Neuron (in vitro differentiated cells): ENCODE results near the genes SCGB1D2 and TUT1.

- PRO-cap, result no peak
These were observed 4.7 kb downstream of the FTH1 start for GRCh38 chr11:61962882-61963002.

- PRO-cap, result no peak
These were observed 2.5 kb downstream of the FTH1 start for GRCh38 chr11:61964617-61965701.

DNA sequence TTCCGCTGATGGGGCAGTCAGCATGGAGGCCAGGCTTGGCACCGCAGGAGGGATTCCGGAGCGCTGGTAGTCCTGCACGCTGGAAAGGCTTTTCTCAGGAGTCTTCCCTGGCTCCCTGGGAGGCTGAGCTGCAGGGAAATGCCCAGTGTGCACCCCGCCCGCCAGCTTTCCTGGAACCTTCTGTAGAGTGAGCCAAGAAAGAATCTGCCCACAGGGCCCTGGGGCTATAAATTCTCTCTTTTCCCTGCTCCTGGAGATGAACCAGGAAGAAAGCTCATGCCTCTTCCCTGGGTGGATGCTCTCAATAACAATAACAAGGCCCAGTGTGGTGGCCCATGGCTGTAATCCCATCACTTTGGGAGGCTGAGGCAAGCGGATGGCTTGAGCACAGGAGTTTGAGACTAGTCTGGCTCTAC, 46.2 kb upstream of the FTH1 start:
- PRO-cap, result no peak

DNA sequence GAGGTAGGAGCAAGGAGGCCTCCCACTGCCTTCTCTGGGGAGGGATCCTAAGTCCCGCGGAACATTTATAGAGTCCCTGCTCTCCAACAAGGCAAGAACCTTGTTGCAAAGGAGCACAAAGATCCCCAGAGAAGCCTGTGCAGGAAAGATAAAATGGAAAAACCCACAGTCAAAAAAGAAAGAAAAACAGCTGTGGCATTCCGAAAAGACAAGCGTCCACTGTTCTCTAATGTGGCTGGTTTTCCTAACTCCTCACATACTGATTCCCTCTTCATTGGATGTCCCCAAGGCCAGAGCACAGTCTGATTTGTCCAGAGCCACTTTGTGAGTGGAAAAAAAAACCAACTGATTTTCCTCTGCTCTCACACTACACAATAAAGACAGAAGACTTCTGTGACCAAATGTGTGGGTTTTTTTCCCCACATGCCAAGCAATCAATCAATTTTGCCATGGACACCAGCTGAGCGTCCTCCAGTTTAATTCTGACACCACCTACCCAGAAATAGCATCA, 62.0 kb upstream of the INCENP start:
- PRO-cap, result no peak

DNA sequence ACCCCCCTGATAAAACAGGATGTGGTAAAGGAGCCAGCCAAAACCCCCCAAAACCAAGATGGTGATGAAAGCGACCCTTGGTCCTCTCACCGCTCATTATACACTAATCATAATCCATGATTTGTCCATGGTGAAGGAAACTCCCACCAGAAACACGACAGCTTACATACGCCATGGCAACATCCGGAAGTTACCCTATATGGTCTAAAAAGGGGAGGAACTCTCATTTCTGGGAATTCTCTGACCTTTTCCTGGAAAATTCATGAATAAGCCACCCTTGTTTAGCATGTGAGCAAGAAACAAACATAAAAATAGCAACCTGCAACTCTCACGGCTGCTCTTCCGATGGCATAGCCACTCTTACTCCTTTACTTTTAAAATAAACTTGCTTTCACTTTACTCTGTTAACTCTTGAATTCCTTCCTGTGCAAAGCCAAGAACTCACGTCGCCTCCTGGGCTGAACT, 18.7 kb upstream of the INCENP start:
- PRO-cap, result no peak

DNA sequence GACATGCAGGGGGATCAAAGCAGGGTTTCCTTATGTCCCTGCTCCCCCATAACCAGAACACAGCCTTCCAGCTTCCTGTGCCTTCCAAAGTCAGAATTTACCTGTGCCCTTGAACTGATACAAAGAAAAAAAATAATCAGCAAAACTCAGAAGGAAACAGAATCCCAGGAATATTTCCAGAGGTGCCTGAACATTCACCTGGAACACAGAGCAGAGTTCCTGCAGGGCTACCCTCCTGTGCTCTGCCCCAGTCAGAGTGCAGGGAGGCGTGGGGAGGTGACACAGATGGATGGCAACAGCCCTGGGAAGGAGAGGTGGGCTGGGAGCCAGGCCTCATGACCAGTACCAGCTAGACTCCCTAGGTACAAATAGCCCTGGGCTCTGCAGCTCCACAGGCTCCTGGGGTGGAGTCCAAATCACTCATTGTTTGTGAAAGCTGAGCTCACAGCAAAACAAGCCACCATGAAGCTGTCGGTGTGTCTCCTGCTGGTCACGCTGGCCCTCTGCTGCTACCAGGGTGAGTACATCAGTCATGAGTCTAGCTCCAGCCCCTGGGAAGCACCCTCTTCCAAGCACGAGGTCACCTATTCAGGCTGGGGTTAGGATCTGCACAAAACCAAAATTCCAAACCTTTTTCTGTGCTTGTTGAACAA, at the start of gene SCGB1D2:
SCGB1D2 (plus strand) TSS at position 394 of the 653 bp plus-strand sequence.
- PRO-cap, result no peak

DNA sequence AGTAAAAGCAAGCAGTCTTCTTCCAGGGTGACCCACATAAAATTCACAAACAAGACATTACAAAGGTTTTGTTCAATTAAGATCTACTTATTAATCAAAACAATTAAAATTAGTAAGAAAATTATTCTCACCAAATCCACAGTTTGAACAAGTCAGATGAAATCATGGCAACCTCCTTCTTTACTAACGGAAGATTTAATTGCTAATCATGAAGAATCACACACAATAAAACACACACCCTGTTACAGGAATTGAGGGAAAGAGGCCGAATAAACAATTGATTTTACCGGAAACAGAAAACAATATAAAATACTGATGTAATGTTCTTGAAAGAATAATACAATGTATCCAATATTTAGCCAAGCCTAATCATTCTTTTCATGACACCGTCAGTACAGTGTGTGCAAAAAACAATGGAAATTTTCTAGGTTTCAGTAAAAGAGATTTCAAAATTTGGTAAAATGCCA, 23.4 kb downstream of the ASRGL1 start:
- PRO-cap, result no peak

GRCh38 chr11:62446107-62446659, 27.4 kb downstream of the SCGB1A1 start:
- PRO-cap, result no peak

DNA sequence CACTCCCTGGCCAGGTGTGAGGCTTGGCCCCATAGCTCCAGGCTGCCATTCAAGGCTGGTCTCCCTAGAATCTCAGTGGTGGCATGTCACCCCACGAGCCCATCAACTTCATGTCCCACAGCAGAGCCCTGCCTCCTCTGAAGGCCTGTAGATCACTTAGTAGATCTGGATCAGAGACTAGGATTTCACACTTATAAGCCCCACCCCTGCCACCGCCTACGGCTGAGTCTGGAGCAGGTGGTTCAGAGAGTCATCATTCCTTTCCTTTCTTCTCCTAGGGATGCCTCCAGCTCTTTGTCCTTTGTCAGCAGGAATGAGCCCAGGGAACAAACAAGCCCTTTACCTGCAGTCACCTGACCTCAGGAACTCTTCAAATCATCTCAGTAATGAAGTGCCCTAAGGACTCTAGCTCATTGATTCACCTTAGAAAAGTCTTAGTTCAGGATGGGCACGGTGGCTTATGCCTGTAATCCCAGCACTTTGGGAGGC, 37.8 kb downstream of the SCGB1A1 start:
- PRO-cap, result no peak

DNA sequence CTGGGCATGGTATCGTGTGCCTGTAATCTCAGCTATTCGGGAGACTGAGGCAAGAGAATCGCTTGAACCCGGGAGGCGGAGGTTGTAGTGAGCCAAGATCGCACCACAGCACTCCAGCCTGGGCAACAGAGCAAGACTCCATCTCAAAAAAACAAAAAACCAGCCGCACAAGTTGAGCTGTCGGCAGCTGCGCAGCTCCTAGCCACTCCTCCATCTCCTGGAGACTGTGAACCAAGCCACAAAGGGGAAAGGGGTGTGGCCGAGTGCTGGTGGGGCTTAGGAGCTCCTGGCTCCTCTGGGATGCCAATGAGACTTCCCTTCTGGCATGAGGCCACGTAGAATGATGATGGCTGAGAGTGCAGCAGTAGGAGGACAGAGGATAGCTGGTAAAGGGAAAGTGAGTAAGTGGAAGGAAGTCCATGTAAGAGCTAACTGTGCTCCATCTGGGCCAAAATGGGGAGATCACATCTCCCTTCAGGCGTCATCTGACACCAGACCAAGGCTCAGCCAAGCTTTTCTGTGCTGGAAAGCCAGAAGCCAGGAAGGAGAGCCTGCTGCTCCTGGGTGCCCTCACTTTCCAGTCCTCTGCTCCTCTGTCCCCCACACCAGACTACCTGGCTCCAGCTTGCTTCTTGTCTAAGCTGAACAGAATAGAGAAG, 47.1 kb downstream of the AHNAK start:
- PRO-cap, result no peak

DNA sequence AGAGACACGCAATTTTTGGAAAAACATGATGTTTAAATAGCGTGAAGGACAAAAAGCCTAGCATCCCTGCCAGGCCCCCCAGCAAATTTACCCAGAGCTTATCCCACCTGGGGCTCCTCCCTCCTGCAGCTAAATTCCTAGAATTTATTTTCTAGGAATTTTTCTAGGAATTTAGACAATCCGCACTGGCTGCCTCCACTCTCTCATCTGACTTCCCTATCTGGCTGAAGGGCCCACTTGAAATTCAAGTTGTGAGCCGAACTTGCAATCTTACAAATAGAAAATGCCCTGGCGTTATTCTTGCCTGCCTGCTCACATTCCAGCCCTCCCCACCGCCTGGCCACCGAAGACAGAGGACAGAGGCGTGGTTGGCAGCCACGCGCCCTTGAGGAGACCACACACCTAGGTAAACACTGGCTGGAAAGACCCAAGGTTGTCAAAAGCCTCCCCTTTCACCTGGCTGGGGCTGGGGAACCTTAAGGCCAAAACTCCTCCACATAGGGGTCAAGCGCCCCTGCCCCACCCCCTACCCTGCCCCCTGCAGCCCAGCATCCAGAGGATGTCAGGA, 42.3 kb downstream of the AHNAK start:
- PRO-cap, result no peak

DNA sequence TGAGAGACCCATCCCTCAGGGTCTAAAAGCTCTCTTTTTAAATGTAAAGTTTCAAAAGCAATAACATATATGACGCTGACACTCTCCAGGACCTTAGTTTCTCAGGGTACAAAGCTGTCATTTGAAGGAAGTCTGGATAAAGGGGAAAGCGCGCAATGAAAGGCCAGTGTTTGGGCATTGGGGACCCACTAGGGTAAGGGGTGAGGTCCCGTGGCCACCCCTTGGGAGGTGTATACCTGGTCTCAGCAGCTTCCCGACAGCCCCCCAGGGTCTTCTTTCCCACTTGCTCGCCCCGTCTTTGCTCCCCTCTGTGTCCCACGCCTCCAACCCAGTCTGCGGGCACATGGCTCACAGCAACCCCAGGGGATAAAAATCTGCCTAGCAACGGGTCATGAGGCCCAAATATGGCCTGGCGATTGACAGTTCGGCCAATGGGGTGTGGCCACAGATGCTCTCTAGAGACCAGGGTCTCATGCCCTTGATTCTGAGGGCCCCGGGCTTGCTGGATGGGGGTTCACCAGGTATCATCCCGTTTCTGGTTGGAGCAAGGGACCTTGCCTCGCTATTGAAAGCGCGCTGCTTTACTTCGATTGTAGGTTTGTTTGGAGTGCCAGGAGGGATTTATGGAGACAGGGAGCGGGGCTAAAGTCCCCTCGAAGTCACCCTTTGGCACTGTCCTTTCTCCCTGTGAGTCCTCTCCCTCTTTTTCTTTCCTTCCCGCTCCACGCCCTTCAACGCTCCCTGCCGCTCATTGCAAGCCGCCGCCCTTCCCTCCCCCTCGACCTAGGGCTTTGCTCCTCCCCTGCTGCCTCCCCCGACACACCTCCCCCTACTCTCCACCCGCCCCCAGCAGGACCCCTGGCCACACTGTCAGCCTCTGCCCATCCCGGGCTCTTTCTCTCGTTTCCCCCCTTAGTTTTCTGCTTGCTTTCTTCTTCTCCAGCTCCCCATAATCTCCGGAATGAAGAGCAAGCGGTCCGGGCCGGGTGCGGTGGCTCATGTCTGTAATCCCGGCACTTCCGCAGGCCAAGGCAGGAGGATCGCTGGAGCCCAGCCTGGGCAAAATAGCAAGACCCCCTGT, 41.3 kb downstream of the AHNAK start:
- PRO-cap, result bidirectional peak, plus-strand start at position 481 of the sequence, minus-strand start at position 300 of the sequence; bidirectional peak, plus-strand start at position 950 of the sequence, minus-strand start at position 708 of the sequence

DNA sequence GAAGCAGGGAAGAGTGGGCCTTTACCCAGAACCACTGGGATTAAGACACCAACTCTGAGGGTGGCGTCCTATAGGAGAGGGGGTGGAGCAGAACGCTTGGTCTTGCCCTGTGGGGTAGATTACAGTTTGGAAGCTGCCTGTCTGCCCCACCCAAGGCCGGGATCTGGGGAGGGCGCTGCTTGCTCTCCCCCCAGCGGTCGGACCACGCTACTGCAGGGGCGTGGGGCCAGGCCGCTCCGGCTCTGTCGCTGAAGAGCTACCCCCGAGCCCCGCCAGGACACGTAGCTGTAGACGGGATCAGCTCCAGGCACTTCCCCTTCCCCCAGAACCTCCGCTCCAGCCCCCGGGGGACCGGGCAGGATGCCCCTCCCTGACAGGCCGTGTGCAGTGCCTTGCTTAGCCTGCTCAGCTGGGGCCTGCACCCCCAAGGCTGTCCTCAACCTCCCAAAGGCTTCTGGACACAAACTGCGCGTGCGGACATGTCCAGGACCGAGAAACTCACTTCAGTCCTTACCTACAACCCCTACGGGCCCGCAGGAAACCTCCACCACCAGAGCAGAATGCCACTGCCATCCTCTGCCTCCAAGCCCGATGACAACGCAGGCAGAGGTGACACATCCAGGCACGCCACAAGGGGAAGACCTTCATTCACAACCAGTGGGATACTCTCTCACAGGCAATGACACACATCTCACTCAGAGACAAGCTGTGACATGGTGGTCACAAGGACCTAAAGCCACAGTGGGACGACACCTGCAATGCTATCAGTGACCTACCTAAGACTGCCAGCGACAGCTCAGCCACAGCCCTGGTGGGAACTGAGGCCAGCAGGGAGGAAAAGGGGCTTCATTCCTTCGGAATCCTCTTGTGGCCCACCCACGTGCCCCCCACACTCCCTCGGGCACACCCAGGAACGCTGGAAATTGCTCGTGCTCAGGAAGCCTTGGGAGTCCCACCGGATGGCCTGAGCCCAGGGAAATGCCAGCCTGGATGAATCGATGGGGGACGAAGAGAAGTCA, 3.5 kb downstream of the AHNAK start:
- PRO-cap, result no peak

DNA sequence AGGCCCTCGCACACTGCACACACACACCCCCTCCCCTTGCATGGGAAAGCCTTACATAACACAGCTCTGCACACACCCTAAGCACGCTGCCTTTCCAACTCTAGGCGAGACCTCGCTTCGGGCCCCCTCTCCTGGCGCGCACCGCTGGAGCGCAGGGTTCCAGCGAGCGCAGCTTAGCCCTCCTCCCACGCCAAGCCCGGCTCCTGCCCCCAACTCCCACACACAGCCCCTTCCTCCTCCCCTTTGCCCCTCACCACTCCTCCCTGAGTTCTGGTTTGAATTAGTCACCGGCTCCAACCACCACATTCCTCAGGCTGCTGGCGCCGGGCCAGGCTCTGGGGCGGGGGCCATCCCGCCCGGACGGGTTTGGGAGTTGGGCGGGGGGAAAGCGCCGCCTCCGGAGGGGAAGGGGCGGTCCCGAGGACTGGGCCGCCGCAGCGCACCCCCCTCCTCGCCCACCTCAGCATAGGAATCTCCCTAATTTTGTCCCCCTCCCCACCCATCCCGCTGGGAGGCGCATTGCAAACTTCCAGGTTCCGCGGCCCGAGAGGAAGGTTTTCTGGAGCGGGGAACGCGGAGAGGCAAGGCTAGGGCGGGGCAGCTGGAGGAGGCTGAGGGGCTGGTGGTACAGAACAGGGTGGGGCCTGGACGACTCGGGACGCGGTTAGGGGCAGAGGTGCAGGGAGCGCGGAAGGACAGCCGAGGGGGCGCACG, 959 bp downstream of the AHNAK start:
- PRO-cap, result no peak

GRCh38 chr11:62556141-62557185, 9.9 kb upstream of the AHNAK start:
- PRO-cap, result no peak

DNA sequence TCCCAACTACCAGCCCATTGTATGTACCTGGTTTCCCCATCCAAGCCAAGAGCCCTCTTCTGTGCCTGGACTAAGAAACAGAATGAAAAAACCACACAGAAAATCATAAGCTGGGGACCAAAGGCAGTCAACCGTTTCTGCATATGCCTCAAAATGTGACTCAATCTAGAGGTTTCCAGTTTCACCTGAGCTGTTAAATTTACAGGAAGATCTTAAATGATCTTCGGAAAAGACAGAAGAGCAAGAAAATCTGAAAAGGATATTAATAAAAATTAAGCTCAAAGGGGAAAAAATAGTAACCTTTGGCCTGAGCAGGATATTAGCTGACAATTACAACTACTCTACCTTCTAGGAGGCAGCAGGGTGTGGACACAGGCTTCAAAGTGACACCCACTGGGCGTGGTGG, 10.8 kb upstream of the AHNAK start:
- PRO-cap, result no peak

GRCh38 chr11:62591055-62591730, at the start of gene TUT1:
Gene TUT1, minus strand, starts transcription at chr11:62591523.
- PRO-cap, result bidirectional peak, plus-strand start at chr11:62591349, minus-strand start at chr11:62591319; bidirectional peak, plus-strand start at chr11:62591796, minus-strand start at chr11:62591523

- PRO-cap, result no peak
These were observed 2.0 kb upstream of the TUT1 start for GRCh38 chr11:62592985-62594047.

DNA sequence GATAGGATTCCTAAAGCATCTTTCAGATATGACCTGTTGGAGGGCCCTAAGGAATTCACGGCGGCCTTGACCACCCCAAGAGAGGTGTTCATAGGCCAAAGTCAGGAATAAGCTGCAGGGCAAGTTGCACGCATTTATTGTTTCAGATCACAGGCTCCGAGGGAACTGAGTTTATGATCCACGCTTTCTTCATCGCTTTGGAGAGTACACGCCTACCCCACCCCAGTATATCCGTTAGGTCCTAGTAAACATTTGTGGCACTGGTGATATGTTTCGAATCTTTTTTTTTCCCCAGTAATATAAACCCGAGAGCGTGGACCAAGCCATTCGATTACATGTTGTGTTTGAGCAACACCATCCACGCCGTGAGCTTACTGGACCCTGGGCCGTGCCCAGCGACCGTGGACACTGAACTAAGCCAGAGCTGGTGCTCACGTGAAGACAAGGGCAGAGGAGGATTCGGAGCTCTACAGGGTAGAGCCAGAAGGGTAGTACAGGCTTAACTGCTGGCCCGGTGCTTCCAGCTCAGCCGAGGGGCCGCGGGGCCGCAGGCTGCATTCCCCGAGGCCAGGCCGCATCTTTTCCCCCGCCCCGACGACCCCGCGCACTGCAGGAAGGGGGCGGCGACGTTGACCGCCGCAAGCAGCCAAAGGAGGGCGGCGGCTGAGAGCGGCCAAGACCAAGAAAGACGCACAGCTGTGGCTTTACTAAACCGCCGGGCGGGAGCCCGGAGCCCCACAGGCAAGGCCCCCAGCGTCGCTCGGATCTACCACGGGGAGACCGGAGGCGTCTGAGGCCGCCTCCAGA, 579 bp downstream of the GANAB start:
- PRO-cap, result bidirectional peak, plus-strand start at position 326 of the sequence, minus-strand start at position 289 of the sequence; bidirectional peak, plus-strand start at position 666 of the sequence, minus-strand start at position 415 of the sequence

DNA sequence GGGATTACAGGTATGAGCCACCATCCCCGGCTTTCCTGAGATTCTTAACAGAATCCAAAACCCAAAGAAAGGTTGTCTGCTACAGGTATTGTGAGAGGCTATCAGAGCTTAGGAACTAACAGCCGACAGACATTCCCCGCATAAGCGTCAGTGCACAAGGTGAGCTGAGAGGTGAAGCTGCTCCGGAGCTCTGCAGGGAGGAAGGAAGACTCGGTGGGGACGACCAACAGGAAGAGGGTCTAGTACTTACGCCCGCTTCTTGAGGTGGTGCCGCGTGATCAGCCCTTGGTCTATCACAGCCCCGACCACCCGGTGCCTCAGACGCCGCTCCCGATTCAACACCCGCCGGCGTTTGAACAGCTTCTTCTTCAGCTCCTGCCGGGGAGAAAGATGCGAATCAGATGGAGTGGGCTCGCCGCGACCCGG, 398 bp downstream of the C11orf98 start:
- PRO-cap, result bidirectional peak, plus-strand start at position 147 of the sequence, minus-strand start at position 152 of the sequence; bidirectional peak, plus-strand start at position 320 of the sequence, minus-strand start at position 354 of the sequence